BE2C (cell line): ENCODE measurements around a stretch of chr15.

DNA sequence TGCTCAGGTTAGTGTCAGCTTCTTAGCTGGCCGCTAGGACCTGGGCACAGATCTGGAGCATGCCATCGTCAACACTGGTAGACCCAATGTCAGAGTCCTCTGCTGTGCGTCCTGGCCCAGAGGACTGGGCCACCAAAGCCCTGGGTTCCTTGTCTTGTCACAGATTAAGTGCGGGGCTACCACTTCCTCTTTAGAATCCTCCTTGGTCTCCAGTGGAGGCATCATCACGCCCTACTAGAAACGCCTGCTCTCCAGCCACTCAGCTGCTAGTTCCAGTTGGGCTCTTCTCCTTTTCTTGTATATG is 11.2 kb downstream of the PPCDC start:
- RRBS: no CpG with 5 or more reads among the region's 6 CpGs

- RRBS: no CpG with 5 or more reads among the region's 4 CpGs
Observed at GRCh38 chr15:75369100-75369317, 602 bp upstream of the MAN2C1 start.

DNA sequence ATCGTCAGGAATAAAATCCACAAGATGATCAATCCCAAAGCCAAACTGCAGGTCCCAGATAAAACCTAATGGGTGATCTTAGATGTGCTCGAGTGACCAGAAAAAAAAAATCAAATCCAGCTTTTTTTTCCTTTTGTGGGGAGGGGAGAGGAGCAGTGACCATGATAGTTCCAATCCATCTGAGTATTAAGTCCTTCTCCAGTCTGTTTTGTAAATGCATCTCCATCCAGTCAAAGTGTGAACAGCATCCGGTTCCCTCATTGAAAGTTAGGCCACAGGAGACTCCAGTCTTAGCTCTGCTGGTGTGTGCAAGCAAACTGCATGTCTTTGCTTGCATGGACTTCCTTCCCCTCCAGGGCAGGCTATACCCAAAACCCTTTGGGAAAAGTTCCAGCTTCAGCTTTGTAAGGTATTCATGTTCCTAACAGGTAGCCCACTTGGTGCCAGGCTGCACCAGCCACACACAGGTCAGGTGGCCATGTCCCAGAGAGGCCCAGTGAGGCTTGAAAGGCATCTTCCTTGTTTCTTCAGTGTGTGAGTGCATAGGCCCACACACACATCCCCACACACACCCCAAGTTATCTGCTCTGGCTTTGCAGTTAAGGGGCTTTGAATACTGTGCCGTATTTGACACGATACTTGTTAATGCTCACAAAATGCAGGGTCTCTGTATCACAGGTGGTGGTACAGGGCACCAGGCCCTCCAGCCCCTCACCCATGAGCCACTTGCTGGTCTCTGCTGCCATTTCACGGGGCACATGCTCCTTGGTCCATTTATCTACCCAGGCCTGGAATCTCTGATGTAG is 3.2 kb upstream of the MAN2C1 start:
- RRBS: no CpG with 5 or more reads among the region's 6 CpGs

GRCh38 chr15:75394463-75395180 is 26.2 kb upstream of the MAN2C1 start:
- RRBS: no CpG with 5 or more reads among the region's 4 CpGs

DNA sequence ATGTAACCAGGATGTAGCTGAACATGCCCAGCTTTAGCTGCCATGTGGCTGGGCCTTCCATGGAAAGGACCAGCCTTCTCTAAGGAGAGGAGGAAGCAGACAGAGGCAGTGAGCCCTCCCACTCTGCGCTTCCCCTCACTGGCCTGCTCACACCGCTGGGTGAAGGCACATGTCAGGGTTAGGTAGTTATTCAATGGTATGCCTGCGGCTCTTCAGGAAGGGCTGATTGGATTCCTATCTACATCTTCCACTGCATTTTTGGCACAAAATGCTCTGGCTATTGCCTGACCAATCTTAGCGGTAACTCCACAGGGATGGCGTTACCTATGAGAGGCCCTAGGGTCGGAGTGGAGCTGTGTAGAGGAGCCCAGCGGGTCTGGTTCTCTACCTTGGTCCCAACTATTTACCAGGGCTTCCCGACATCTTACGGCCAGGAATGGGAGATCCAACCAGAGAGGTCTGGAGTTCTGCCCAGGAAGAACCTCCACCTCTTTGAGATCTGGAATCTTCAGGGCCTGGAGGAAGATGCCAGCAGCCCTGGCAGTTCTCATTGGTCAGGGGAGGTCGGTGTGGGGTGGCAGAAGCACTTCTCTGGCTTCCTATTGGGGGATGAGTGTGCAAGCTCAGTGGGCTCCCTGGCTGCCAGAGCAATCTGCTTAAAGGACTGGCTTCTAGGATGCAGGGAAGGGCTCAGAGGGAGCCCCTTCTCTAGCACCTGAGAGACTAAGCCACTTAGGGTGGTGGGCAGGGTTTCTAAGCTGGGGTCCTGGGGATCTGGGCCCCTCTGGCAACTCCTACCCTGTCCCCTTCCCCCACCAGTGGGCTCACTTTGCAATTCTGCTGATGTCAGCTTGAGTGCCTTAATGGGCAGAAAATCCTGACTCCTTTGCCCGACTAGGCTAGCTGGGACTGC is 24.2 kb downstream of the SNX33 start:
- RRBS: no CpG with 5 or more reads among the region's 11 CpGs

- RRBS: no CpG with 5 or more reads among the region's 15 CpGs
Observed at GRCh38 chr15:75677628-75678257, 30.0 kb downstream of the SNX33 start.

GRCh38 chr15:75705822-75706430 is 6.7 kb downstream of the CSPG4 start:
- RRBS: no CpG with 5 or more reads among the region's 11 CpGs

DNA sequence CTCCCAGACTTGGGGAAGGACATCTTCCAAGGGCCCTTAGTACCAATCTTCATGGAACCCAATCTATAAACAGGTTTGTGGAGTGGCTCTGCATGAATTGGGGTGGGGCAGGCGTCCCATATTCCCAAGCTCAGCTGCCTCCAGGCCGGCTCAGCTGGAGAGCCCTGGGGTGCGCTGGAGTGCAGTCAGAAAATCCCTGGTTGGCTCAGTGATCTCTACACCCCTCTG is 5.1 kb downstream of the CSPG4 start:
- RRBS: no CpG with 5 or more reads among the region's 3 CpGs

DNA sequence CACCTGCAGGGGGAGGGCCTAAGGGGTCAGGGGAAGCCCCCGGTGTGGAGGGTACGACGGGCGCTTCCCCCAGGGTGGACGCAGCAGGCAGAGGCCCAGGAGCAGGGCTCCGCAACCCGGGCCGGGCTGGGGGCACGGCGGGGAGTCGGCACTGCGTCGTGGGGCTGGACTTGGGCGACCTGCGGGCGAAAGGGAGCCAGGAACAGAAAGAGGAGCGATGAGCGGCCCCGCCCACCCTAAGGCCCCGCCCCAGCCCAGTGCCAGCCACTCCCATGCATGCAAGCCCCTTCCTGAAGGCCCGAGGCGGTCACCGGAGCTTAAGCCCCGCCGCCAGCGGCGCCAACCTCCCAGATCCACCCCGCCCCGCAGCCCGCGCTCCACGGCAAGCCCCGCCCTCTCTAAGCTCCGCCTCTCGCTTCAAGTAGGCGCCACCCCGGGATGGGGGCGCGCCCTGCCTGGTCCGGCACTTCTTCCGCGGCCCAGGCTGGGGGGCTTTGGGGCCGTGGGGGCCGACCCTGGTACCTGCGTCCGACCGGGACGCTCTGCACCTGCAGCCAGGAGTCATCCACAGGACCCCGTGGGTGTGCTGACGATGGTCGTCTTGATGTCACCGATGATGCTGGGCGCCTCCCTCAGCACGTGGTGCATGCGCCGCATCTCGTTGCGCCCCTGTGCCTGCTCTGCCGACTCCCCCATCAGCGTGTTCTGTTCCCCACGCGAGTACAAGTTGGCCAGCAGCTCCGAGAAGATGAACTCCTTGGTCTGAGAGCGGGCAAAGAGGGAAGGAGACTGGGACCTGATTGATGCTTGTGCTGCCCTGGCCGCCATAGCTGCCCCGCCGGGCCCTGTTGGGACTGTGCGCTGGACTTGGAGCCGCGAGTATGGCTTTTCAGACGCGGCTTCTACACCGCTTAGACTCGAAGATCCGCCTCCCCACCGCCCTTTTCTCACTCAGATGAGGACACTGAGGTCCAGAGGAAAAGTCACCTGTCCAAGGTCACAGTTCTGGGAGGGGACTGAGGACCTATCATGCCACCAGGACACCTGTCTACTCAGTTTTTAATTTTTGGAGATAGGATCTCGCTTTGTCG is 14.9 kb downstream of the ODF3L1 start:
- RRBS: 9% methylated on average over 12 of the region's 78 CpGs

DNA sequence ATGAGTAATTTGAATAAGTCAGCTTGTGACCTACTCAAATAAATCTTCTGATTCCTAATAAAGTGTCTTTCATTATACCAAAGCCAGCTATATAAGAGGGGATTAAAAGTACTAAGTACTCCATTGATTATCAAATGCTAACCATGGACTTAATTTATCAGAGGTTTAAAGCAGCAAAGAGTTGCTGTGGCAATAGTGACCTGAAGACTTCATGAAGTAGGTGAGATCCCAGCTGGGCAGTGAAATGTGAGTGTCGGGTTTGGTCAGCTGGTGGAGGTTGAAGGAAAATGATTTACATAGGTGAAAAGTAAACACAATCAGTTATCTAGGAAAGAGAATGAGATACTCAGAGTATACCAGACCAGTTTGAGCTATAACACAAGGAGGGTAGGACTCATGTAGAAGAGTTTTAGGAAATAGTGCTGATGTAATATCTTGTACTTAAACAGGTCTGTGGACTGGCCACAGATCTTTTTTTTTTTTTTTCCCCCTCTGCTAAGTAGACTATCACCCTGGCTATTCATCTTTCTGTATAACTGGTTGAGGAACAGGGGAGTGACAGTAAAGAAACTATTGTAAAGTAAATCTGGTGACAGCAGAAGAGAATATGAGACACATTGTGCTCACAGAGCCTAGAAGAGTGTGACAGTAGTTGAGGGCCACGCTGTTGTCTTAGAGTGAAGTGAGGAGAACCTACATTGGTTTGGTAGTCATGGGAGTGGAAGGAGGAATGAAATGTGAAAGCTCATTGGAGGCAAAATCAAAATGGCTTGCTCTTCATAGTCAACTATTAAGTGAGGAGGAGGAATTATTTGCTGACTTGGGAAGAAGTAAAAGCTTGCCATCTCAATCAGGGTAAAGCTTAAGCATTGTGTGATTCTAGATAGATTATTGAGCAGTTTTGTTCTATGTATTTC is 16.3 kb upstream of the FBXO22 start:
- RRBS: no CpG with 5 or more reads among the region's 2 CpGs

GRCh38 chr15:75932512-75933294 is 29.0 kb downstream of the FBXO22 start:
- RRBS: no CpG with 5 or more reads among the region's 11 CpGs

- RRBS: no CpG with 5 or more reads among the region's 8 CpGs
Observed at GRCh38 chr15:75943021-75944300, 39.8 kb downstream of the FBXO22 start.

DNA sequence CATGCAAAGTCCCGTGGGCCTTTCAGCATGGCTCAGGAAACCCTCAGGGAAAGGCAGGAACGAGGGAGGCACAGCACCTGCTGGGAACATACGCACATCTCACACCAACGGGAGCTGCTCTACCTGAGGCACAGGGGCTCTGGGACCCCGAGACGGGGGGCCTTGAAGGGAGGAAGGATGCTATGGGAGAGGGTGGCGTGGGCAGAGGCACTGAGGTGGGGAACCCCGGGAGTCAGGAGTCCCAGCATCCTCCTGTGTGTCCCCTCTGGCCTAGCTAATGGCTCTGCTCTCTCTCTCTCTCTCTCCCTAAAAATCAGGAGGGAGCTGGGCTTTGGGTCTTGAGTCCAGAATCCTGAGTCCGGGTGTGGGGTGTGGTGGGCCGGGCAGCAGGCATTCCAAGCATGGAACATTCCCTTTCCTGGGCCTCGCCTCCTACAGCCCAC is 101.4 kb downstream of the TMEM266 start:
- RRBS: no CpG with 5 or more reads among the region's 11 CpGs

DNA sequence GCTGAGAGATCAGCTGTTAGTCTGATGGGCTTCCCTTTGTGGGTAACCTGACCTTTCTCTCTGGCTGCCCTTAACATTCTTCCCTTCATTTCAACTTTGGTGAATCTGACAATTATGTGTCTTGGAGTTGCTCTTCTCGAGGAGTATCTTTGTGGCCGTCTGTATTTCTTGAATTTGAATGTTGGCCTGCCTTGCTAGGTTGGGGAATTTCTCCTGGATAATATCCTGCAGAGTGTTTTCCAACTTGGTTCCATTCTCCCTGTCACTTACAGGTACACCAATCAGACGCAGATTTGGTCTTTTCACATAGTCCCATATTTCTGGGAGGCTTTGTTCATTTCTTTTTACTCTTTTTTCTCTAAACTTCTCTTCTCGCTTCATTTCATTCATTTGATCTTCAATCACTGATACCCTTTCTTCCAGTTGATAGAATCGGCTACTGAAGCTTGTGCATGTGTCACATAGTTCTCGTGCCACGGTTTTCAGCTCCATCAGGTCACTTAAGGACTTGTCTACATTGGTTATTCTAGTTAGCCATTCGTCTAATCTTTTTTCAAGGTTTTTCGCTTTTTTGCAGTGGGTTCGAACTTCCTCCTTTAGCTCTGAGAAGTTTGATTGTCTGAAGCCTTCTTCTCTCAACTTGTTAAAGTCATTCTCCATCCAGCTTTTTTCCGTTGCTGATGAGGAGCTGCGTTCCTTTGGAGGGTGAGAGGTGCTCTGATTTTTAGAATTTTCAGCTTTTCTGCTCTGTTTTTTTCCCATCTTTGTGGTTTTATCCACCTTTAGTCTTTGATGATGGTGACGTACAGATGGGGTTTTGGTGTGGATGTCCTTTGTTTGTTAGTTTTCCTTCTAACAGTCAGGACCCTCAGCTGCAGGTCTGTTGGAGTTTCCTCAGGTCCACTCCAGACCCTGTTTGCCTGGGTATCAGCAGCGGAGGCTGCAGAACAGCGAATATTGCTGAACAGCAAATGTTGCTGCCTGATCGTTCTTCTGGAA is 88.7 kb downstream of the ISL2 start:
- RRBS: no CpG with 5 or more reads among the region's 16 CpGs

DNA sequence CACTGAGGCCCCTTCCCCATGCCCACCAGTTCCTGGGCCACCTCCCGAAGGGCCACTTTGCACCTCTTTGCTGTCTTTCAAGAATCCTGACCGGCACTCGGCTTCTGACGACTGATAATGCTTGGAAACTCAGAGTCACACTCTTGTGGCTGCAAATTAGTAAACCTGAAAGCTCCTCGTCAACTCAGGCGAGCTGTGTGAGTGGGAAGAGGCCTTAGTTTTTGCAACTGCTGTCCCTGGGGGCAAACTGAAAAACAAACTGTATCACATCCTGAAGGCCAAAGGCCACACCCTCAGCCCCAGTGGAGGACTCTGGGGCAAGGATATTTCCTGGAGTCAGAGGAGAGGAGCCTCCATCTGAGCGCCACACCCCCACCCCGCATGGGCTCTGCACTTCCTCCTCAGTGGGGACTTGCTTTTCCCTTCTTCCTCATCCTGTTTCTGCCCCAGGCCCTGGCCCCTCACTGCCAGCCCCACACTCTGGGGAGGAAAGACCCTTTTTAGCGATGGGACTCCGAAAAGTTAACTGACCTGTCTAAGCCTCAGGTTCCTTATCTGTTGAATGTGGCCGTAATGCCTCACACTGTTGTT is 6.4 kb upstream of the PSTPIP1 start:
- RRBS: no CpG with 5 or more reads among the region's 11 CpGs

- RRBS: no CpG with 5 or more reads among the region's 5 CpGs
Observed at GRCh38 chr15:77043627-77043870, 27.4 kb downstream of the TSPAN3 start.

GRCh38 chr15:77083572-77084190 is 12.8 kb upstream of the TSPAN3 start:
- RRBS: 1% methylated on average over 11 of the region's 18 CpGs

GRCh38 chr15:77181056-77181941 is 110.4 kb upstream of the TSPAN3 start:
- RRBS: no CpG with 5 or more reads among the region's 11 CpGs

DNA sequence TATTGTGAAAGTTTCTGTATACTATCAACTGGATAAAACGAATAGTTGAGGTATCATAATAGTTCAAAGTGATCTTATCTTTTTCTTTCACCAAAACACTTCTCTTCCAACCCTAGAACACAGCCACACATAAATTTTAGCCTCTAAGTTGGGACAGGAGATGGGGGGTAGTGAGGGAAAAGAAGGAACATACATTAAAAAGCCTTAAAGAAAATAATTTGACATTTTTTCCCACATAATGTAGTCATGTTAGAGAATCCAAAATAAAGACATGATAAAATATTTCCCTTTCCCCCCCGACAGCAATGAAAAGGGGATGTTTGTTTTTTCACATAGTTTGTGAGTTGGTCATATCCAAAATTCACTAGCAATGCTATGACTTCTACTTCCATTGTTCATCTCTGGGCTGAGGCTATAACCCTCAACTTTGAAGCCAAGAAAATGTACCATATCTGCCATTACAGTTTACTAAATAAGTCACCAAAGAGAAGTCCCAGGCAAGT is 1.7 kb downstream of the PEAK1 start:
- RRBS: no CpG with 5 or more reads among the region's 2 CpGs